Right cardiac atrium (tissue), 1 donor: ENCODE data around the gene ENSG00000237378.

- PRO-cap = no peak
Observed at GRCh38 chr13:52850408-52851150, 2.1 kb upstream of the PCDH8 start.

GRCh38 chr13:54029044-54029598 is 1000.5 kb downstream of the OLFM4 start:
- PRO-cap = no peak

- PRO-cap = no peak
Observed at GRCh38 chr13:54123079-54123408, 1094.4 kb downstream of the OLFM4 start.

- PRO-cap = no peak
Observed at GRCh38 chr13:55039462-55039968, 2010.9 kb downstream of the OLFM4 start.

- PRO-cap = no peak
Observed at GRCh38 chr13:55816849-55817289, 1323.8 kb upstream of the PRR20A start.

DNA sequence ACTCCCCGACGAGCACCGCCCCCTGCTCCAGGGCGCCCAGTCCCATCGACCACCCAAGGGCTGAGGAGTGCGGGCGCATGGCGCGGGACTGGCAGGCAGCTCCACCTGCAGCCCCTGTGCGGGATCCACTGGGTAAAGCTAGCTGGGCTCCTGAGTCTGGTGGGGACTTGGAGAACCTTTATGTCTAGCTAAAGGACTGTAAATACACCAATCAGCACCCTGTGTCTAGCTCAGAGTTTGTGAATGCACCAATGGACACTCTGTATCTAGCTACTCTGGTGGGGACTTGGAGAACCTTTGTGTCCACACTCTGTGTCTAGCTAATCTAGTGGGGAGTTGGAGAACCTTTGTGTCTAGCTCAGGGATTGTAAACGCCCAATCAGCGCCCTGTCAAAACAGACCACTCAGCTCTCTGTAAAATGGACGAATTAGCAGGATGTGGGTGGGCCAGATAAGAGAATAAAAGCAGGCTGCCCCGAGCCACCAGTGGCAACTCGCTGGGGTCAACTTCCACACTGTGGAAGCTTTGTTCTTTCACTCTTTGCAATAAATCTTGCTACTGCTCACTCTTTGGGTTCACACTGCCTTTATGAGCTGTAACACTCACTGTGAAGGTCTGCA is 404.7 kb upstream of the PRR20A start:
- PRO-cap = no peak

GRCh38 chr13:57633233-57633881 is 1.8 kb downstream of the PCDH17 start:
- PRO-cap = bidirectional peak, plus-strand start at chr13:57633703, minus-strand start at chr13:57633557

DNA sequence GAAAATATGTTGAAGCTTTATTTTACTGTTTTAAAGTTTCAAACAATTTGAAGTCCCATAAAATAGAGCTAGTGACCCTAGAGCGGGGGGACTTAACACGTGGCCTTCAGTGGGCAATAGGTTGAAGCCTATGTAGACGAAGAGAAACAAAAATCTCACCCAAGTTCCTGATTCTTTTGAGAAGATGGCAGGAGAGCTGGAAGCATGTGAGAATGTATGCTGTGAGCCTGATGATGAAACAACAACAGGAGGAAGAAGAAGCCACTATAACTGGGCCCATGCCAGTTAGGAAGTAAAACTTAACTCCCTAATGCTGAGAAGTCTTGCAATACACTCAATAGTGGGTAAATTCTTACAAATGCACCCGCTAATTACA is 9.0 kb downstream of the PCDH17 start:
- PRO-cap = no peak

DNA sequence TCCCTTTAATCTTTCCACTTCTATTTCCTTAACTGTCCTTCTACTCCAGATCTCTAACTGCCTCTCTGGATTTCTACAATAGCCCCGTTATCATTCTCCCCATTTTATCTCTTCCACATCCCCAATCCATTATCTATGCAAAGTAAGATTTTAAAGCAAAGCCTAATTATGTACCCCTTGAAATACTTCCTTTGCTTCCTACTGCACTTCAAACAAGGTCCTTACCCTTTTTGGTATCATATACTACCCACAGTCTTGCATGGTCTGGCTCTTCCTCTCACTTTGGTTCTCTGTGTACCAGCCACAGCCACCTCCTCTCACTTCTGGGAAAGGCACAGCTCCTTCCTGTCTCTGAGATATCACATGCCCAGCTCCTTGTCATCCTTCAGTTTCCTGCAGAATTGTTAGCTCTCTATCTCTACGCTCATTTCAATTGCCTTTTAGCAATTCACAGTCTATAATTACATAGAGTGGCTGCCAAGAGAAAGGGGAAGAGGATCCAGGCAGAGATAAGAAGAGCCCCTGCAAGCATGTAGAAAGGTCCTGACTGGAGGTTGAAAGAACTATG is 933.3 kb downstream of the DIAPH3 start:
- PRO-cap = no peak

DNA sequence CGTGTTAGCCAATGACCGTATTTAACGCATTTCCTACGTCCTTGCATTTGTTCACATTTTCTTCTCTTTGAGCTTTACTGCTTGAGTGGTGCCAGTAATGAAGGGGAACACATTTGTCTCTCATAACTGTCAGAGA is 821.2 kb downstream of the DIAPH3 start:
- PRO-cap = no peak

DNA sequence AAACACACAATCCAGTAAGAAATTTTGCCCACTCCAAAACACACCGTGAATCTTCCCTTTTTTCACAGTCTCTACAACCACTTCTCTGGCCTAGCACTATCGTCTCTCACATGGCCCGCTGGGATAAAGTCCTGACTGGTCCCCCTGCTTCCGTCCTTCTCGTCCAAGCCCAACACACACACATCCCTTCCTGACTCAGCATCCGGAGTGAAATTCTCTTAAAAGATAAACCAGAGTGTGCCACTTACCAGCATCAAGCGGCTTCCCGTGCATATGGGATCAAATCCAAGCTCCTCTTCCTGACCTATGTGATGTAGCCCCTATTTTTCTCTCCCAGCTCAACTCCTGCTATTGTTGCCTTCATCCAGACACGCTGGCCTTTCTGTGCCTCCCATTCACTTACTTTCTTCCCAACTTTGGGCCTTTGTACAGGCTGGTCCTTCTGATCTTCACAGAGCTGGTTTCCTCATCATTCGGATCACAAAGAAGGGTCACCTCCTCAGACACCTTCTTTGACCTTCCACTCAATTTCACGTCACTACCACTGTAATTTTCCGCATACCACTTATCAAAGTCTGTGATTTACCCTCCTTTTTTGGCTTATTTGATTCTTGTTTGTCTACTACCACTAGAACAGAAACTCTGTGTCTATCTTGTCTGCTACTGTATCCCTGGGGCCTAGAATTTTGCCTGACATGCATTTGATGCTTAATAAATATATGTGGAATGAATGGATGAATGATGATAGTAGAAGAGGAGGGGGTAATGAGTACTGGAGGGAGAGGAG is 530.3 kb downstream of the DIAPH3 start:
- PRO-cap = no peak

DNA sequence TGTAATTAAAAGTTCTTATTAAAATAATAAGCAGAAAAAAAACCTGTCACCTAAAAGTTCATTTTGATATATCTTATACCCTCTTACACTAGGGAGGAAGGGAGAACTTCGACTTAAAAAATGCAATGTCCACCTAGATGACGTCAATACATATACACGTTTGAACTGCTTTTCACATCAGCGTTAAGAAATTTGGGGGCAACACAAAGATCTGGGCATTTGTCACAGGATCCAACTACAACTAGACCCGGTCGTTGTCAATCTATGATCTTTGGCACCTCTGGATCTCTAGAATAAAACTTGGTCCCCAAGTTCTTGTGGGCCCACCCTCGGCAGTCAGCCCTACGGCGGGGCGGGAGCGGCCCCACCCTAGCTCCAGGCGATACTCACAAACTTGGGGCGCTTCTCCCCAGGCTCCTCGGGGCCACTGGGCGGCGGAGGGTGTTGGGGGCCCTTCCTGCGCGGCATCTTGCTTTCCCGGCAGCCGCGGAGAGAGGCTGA is 481 bp downstream of the DIAPH3 start:
- PRO-cap = no peak

DNA sequence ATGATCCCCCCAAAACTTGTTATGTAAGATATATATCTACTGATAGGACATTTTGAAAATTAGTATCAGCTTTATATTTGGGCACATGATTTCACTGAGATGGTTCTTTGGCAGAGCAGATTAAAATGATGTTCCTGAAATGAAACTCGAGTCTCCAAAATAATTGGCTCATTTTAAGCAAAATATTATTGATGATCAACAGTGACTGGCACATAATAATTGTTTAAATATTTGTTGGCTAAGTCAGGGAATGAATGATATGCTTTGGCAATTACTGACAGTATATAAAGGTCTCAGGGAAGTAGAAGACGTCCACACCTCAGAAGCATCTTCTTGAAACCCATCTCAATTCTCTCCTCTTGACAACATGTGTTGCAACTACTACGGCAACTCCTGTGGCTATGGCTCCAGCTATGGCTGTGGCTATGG is at the start of gene ENSG00000237378:
Gene ENSG00000237378, plus strand, starts transcription at position 308 of the 429 bp plus-strand sequence.
- PRO-cap = no peak

- PRO-cap = no peak
Observed at GRCh38 chr13:66825009-66825340, 405.2 kb downstream of the PCDH9 start.

DNA sequence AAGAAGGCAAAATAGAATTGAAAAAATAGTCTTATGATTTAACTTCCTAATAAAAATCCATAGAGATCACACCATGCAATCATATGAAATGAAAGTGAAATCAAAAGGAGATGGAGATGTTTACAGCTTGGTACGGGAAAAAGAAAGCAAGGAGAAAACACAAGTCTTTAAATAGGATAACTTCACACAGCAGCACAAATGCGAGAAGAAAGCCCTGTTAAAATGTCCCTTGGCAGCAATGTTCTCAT is 488.0 kb downstream of the DACH1 start:
- PRO-cap = no peak

GRCh38 chr13:72897905-72898478 is 116.1 kb downstream of the PIBF1 start:
- PRO-cap = no peak

- PRO-cap = no peak
Observed at GRCh38 chr13:72971385-72971598, 87.5 kb upstream of the KLF5 start.

- PRO-cap = no peak
Observed at GRCh38 chr13:73054614-73055193, 4.1 kb upstream of the KLF5 start.

GRCh38 chr13:73427984-73428623 is 369.3 kb downstream of the KLF5 start:
- PRO-cap = no peak

GRCh38 chr13:74036257-74036769 is 977.5 kb downstream of the KLF5 start:
- PRO-cap = no peak